ENCODE results near the gene FICD.

DNA sequence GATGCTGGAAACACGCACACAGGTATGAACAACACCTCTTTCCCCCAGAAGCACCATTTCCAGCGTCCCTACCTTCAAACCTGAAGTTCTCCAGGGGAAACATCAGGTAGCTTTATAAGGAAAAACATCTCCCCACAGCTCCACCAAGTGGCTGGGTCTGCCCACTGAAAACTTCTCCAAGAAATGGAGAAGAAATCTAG, 10.3 kb upstream of the NUAK1 start:
- PRO-cap, 2 experiments: peak in 1 of 2 experiments; most common minus-strand start position 82 of the sequence (in 1)

- PRO-cap, 2 experiments: no peak in any of the 2 experiments
Observed at GRCh38 chr12:106271942-106272434, 24.2 kb upstream of the CKAP4 start.

DNA sequence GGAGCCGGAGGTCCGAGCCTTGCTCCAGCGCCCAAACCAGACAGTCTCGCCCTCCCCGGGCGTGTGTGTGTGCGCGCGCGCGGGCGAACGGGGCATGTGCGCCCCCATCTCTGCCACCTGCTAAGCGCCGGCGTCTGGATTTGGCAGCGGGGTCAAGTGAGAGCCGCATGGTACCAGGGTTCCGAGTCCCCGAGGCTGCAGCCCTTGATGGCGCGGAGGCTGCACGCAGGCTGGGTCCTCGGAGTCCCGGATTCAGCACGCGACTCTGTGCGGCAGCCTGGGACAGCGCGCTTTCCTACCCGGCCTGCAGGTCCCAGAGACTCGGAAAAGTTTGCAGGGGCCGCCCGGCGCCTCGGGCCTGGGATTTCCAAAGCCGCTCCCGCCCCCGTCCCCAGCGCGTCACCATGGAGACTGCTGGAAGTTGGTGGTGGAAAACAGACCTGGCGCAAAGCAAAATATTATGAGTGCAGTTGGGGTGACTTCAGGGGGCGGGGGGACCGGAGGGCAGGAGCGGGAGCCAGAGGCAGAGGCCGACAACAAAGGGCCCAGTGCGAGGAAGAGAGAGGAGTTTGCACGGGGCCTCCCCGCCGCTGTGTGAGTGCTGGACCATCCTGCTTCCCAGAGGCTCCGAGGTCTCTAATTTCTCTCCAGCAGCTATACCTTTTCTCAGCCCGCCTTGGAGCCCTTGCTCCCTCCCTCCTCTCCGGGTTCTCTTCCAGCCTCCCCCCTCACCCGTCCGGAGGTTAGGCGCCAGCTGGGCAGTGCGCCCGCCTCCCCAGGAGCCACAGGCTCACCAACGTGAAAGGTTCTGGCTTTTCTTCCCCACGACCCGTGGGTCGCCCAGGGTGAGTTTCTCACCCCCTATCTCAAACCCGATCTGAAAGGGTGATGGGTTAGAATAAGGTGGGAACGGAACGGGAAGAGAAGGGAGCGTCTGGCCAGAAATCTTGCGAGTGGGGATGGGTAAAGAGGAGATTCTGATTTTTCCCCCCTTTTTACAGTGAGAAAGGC, 4.4 kb downstream of the RFX4 start:
- PRO-cap, 2 experiments: no peak in any of the 2 experiments

- PRO-cap, 2 experiments: peak in 1 of 2 experiments; most common minus-strand start chr12:106760249 (in 1)
Observed at GRCh38 chr12:106759978-106760765, 14.3 kb upstream of the RIC8B start.

- PRO-cap, 2 experiments: no peak in any of the 2 experiments
Observed at GRCh38 chr12:106767616-106768610, 6.6 kb upstream of the RIC8B start.

DNA sequence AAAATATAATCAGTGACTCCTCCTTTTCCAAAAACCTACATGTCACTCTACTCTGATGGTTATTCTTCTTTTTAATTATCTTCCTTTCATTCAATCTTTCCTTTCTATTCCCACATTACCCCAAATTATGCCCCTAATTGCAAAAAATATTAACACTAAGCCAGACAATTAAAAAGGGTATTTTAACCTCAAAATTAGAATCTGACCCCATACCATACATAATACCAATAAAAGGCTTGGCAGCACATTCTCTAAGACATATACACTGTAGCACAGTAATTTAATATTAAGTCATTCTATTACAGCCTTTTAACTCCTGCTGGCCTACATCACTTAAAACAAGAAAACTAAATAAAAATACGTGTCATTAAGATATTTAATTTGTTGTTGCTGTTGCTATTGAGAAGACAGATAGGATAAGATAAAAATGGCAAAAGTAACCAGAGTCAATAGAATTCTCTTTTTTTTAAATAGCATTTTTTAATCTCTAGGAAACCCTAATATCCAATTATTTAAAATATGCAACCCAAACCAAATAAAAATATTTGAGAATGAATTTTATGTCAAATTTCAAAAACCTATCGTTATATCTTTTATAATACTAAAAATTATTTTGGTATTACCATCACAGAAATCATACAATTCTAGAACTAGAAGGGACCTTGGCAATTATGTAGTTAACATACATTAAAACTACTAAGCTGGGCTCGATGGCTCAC, 19.2 kb downstream of the CRY1 start:
- PRO-cap, 2 experiments: no peak in any of the 2 experiments

DNA sequence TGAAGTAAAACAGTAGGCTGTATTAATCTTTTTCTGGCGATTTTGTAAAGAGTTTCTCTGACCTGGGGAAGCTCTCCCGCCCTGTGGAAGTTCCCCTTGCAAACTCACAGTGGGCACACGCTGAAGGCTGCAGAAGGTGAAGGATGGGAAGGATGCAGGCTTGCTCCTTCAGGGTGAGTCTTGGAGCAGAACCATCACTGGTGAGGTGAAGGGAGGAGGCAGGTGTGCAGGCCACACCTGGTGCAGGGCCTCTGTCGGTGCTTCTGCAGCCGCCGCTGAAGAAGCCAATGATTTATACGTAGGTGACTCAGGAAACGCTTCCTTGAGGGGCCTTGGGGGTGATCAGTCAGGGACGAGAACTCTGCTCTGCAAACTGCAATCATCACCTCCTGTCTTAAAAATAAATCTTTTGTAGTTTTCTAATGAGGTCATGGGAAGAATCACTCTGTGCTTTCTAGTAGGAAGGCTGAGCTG, 74.6 kb downstream of the ABTB3 start:
- PRO-cap, 2 experiments: no peak in any of the 2 experiments

DNA sequence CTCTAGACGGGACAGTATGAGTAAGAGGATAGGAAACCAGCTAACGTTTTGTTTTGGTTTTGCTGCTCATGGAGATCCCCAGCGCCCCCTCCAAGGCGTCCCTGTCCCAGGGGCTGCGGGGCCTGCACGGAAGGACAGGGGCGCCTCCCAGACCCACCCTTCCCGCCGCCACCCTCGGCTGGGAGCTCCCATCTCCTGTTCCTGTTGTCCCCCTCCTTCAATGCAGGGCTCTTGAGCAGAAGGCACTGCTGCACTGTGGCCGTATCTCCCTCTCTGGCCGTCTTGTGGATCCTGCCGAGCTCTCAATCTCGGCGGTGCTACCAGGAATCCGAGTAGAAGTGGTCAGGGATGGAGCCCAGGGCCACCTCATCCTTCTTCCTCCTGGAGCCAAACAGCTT, 68.8 kb downstream of the ASCL4 start:
- PRO-cap, 2 experiments: no peak in any of the 2 experiments

GRCh38 chr12:108514734-108515935, at the start of gene FICD:
TSS of gene FICD (plus strand) at chr12:108515277.
- PRO-cap, 2 experiments: peak in 2 of 2 experiments; most common plus-strand start chr12:108515308 (in 2); most common minus-strand start chr12:108515004 (in 1)

GRCh38 chr12:108562959-108563422, 595 bp downstream of the ISCU start:
- PRO-cap, 2 experiments: no peak in any of the 2 experiments

DNA sequence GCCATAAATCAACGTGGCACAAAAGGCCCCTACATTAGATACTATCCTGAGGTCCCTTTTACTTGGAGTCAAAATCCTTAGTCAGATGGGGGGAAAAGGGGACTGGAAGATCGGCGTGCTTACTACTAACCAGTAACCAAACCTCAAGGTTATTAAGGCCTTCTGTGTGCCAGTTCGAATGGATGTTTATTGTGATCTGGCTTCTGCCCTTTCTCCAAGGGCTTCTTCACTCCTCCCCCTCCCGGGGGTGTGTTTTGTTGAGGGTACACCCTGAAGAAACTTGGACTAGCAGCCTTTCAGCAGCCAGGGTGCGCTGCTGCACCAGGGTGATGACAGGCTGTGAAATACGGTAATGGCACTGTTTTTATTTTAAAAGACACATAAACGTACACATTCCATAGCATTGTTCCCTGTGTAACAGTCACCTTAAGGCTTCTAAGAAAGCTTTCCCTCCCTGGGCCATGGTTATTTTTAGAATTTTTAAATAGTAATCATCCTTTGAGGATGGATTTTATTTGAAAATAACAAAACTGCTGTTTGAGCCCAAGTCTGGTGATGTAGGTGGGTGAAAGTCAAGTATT, 1.1 kb downstream of the ISCU start:
- PRO-cap, 2 experiments: peak in 2 of 2 experiments; most common minus-strand start position 228 of the sequence (in 2)

GRCh38 chr12:108622312-108622983, 11.2 kb downstream of the SELPLG start:
- PRO-cap, 2 experiments: peak in 2 of 2 experiments; most common plus-strand start chr12:108622658 (in 1); most common minus-strand start chr12:108622547 (in 1)

DNA sequence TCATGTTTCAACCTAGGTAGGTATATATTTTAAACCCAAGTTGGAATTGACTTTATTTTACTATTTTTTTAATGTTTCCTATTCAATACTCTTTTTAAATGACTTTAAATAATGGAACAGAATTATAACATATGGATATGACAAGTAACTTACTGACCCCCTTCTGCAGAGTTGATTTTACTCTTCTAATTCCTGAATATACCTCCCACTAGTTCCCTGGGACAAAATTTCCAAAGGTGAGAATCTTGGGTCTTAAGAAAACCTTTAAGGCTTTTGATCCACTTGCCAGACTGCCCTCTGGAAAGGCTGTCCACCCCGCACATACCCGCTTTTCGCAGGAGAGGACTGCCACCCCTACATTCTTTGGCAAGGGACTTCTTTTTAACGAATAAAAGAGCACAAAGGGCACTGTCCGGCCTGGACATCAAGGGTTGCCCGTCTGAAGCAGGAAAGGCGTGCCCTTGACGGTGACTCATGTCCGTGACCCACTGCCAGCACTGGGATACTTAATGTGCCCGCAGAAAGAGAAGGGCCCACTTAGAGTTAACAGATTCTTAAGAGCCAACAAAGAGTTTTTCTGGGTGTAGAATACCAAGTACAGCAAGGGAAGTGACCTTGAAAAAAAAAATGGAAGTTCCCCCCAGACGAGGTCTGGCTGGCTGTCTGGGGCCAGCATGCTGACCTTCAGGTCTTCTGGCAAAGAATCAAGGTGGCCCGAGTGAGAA, 10.1 kb upstream of the SELPLG start:
- PRO-cap, 2 experiments: no peak in any of the 2 experiments

GRCh38 chr12:108798364-108799312, 58.7 kb downstream of the SSH1 start:
- PRO-cap, 2 experiments: no peak in any of the 2 experiments

DNA sequence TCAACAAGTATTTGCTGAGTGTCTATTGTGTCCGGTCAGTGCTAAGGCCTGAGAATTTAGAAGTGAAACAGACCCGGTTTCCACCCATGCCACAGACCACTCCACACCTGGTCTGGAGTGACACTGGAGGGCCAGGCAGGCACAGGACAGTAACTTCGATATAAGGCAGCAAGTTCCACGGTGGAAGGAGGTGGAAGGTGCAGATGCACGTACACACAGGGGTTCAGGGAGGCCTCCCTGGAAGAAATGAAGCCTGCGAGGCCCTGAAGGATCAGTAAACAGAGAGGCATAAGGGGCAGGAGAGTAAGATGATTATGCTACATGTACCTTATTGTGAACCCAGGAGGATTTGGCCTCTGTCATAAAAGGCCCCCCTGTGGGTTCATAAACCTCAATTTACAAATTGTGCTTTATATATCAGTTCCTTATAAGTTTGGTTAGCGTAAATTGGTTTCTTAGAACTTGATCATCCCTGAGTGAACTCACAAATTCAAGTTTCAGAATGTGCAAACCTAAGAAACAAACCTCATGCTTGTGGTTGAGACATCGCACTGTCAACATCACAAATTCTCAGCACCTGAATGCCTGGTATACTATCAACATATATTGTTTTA, 25.9 kb downstream of the SSH1 start:
- PRO-cap, 2 experiments: no peak in any of the 2 experiments

- PRO-cap, 2 experiments: no peak in any of the 2 experiments
Observed at GRCh38 chr12:108951032-108951540, 69.8 kb downstream of the SVOP start.

DNA sequence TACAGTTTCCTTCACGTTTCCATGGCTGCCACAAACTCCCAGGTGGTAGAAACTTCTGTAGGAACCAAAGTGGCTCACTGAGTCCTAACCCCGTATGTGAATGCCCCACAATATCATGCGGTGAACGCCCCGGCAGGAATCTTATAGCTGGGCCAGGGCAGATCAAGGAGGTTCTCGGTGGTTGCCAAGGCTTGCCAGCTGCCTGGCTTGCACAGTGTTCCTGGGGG, 54.6 kb downstream of the SVOP start:
- PRO-cap, 2 experiments: peak in 1 of 2 experiments; most common minus-strand start position 102 of the sequence (in 1)

- PRO-cap, 2 experiments: no peak in any of the 2 experiments
Observed at GRCh38 chr12:109092434-109093112, 699 bp downstream of the ALKBH2 start.

DNA sequence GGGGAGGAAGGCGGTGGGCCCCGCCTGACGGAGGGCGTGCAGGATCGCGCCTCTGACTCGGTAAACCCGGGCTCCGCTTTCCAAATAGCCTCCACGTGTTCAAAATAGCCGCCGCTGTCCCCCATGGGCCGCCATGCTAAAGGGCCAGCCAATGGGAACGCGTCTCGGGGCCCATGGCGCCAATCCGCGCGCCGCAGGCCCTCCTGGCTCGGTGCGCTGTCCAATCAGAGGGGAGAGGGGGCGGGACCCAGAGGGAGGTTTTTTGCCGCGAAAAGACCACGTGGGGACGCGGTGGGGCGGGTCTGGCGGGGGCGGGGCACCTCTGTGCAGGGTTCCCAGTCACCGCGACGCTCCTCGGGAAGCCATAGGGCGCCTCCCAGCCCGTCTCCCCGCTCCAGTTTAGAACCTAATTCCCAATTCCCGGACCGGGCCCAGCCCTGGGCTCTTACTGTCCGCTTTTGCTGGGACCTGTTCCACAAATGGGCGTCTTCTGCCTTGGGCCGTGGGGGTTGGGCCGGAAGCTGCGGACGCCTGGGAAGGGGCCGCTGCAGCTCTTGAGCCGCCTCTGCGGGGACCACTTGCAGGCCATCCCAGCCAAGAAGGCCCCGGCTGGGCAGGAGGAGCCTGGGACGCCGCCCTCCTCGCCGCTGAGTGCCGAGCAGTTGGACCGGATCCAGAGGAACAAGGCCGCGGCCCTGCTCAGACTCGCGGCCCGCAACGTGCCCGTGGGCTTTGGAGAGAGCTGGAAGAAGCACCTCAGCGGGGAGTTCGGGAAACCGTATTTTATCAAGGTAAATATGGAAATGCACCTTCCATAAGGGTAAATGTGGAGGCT, 668 bp downstream of the UNG start:
- PRO-cap, 2 experiments: peak in 2 of 2 experiments; most common plus-strand start position 338 of the sequence (in 1)

- PRO-cap, 2 experiments: no peak in any of the 2 experiments
Observed at GRCh38 chr12:109124817-109125479, 8.6 kb downstream of the ACACB start.

Data from heart right ventricle (tissue), 2 donors.